ENCODE data around the gene AUH.

- RRBS, 2 experiments: no CpG with 5 or more reads among the region's 2 CpGs
These were observed 26.0 kb upstream of the SEMA4D start for GRCh38 chr9:89523915-89524259.

DNA sequence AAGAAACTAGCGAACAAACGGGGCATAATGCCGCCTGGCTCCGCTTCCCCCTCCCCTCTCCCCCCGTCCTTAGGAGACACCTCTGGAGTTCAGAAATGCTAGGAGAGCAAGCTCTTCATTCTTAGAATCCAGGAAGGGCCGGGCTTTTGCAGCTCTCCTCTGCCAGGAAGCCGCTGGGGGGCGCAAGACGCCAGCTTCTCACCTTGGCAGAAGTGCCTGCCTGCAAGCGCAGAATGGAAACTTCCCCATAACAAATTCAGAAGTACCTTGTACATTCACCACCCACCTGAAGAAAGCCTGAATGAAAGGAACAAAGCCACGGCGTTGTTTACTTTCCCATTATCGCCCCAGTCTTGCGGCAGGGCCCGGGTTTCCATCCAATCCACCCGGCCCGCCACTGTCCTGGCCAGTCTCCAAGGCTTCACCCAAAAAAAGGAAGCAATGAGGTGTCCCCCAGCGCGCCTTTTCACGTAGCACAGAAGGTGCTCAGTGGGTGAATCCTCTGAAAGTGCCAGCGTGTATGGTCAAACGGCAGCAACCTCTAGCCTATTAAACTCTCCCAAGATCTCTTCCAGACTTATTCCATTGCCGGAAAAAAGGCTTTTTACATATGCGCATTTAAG, 1.7 kb upstream of the GADD45G start:
- RRBS, 2 experiments: no CpG with 5 or more reads among the region's 24 CpGs

GRCh38 chr9:89669361-89669899, 64.6 kb downstream of the GADD45G start:
- RRBS, 2 experiments: no CpG with 5 or more reads among the region's 7 CpGs

DNA sequence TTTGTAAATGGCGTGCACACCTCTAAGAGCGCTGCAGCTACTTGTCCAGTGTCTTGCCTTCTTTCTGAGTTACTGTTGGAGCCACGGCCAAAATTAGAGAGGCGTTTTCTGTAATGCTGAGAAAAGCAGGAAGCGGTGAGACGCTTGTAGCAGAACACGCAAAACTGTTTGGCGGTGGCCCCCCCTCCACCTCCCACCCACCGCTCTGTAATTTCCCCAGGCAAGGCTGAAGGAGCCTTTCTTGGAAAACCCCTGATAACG, 96.4 kb downstream of the GADD45G start:
- RRBS, 2 experiments: no CpG with 5 or more reads among the region's 10 CpGs

DNA sequence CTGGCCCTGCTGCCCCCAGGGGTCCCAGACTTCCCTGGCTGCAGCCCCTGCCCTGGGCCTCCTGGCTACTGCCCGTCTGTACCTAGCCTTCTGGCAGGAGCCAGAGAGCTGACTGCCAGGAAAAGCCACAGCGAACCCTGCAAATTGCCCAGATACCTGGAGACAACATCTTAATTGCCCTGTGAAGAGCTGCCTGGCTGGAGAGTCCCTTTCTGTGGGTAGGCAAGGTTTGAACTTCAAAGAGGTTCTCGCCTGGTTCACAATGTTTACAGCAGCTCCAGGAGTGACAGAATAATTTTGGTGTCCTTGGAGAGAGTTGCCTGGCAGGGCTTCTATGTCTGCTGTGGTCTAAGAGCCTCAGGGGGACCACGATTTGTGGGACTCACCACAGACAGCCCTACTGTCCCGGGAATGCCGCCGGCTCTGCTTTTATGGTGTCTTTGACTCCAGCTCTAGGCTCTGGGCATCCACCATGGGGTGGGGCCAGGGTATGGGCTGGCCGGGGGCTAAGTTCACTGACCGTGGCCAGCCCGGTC, 139.2 kb downstream of the GADD45G start:
- RRBS, 2 experiments: 43 to 93% methylated on average over 1 to 2 of the region's 10 CpGs

DNA sequence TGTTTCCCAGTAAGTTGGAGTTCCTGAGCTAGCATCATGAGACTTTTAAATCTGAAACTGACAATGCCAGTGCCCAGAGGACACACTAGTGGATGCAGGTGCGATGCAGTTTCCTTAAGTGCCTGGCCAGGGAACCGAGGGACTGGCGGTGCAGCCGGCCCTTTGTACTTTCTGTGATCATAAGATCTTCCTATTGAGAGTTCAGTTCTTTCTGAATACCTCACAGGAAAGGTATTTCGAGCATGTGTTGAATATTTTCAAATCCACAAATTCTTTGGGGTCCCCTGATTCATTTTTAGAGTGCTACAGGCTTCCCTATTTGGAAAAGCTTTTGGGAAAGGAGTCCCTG, 281.4 kb downstream of the GADD45G start:
- RRBS, 2 experiments: no CpG with 5 or more reads among the region's 5 CpGs

DNA sequence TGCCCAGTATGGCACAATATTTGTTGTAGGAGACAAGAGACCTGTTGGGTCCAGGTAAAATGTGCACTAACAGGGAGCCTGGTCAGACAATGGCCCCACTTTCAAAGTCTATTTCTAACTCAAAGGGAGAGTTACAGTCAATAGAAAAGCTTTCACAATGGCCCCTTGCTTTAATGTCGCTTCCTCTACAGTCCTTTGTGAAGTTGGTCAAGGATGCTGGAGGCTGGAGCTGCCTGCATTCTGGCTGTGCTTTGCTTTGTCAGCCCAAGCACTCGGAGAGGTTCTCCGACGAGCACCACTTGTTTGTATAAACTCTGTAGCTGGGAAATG, 330.1 kb downstream of the GADD45G start:
- RRBS, 2 experiments: no CpG with 5 or more reads among the region's 4 CpGs

- RRBS, 2 experiments: no CpG with 5 or more reads among the region's 8 CpGs
These were observed 37.2 kb downstream of the SYK start for GRCh38 chr9:90838729-90839359.

DNA sequence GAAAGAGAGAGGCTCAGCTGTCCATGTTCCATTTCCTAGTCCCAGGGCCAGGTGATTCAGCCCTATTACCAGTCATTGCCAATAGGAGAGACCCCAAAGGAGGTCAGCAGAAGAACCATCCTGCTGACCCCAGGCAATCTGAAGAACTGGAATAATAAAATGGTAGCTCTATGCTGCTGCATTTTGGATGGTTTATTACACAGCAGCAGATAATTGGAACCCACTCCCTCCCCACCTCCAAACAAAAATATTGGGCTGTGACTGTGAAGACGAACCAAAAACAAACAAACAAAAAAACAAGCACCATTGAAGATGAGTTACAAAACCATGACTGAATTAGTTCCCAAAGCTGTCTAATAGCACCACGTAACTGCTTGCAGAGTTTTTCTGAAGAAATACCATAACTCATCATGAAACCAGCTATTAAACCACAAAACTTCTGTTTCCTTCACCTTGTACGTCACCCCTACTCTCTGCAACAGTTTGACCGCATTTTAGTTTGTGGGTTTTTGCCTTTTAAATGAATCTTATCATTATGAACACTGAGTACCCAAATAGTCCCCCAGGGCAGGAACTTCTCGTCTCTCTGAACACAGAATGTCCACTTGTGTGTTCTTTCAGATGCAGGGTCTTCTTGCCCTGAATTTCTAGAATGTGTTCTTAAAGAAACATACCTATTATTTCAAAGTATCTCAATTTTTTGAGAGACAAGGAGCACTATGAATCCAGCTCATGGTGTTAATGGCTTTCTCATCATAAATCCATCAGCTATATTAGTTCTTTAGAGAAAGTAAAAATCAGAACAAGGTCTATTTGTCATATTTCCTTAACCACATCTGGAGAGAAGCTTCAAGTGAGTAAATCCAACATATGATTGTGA, 210.8 kb downstream of the AUH start:
- RRBS, 2 experiments: no CpG with 5 or more reads among the region's 5 CpGs

DNA sequence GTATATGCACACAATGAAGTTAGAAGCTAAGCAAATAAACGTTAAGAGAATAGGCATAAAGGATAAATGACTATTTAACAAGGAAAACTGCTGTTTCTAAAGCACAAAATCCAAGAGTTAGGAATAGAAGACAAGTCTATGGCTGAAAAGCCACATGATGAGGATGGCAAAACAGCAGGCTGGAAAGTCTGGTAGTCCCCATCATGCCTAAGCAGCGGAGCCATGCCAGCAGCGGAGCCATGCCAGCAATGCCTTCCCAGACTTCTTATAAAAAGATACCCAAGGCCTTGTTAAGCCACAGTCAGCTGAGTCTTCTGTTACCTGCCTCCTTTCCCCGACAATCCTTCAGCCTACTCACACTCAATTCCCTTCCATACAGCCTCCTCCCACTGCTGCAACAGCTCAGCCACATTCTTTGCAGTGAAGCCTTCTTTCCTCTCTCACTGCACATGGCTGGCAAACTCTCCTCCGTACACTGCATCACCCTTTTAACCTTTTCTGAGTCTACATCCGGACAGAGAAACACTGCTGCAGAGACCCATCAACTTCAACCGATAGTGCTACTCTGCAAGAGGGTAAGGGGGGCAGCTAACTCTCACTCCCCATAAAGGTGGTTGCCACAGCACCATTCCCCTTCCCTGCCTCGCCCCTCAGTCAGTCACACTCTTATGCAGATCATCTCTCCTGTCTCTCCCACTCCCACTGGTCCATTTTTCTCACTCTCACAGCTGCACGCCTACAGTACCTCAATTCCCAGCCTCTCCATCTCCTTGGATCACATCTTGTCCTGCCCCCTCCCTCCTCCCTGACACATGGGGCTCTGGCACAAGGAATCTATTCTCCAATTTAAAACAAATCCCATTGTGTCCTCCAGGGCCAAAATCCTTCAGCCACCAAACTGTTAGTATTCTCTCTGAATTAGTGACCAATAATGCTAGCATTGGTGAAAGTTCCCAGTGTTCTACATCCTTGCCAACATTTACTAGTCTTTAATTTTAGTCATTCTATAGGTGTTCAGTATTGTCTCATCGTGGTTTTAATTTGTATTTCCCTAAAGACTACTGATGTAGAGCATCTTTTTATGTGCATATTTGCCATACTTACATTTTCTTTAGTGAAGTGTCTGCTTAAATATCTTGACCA, 114.6 kb downstream of the AUH start:
- RRBS, 2 experiments: no CpG with 5 or more reads among the region's 10 CpGs

GRCh38 chr9:91361153-91362242, at the start of gene AUH:
Gene AUH (minus strand): TSS chr9:91361918.
- RRBS, 2 experiments: 2% methylated on average over 17 to 20 of the region's 89 CpGs

GRCh38 chr9:91395775-91396189, 27.9 kb downstream of the NFIL3 start:
- RRBS, 2 experiments: no CpG with 5 or more reads among the region's 3 CpGs

- RRBS, 2 experiments: no CpG with 5 or more reads among the region's 1 CpG
These were observed 81.0 kb upstream of the ROR2 start for GRCh38 chr9:92031043-92031469.

GRCh38 chr9:92074436-92075786, 40.3 kb downstream of the SPTLC1 start:
- RRBS, 2 experiments: no CpG with 5 or more reads among the region's 16 CpGs

- RRBS, 2 experiments: no CpG with 5 or more reads among the region's 8 CpGs
These were observed 28.4 kb downstream of the SPTLC1 start for GRCh38 chr9:92086703-92087271.

DNA sequence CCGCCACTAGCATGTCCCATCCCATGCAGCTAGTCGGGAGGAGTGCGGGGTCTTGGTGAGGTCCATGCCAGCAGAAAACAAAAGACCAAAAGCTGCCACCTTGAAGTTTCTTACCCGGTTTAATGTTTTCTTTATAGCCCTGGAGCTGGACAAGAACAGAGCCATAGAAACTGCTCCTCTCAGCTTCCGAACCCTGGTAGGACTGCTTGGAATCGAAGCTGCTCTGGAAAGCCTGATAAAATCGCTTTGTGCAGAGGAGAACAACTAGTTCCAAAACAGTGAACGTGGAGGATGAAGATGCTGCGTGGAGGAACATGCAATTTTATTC, 57.1 kb downstream of the IPPK start:
- RRBS, 2 experiments: no CpG with 5 or more reads among the region's 9 CpGs

DNA sequence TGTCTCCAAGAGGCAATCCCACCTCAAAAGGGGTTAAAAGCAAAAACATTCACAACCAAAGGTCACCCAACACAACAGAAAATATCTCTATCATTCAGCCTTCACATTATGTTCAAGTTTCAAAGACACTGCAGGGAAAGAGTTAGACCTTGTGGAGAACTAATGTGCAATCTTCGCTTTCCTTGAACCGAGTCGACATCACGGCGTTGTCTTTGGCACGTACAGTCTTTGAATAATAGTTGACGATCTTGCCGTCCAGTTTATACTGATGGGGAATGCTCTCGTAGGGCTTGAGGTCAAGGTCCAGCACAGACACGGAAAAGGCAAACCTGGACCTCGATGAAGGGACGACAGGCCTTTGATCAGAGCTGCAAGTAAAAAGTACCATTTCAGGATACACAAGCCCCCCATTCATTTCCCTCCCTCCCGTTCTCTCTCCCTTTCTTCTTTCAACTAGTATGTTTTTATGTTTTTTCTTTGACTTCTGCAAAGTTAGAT, 54.2 kb downstream of the IPPK start:
- RRBS, 2 experiments: no CpG with 5 or more reads among the region's 13 CpGs

- RRBS, 2 experiments: no CpG with 5 or more reads among the region's 4 CpGs
These were observed 35.6 kb downstream of the IPPK start for GRCh38 chr9:92634397-92634611.

GRCh38 chr9:92666006-92666299, 4.0 kb downstream of the IPPK start:
- RRBS, 2 experiments: no CpG with 5 or more reads among the region's 2 CpGs

GRCh38 chr9:92740037-92740461, 24.6 kb downstream of the BICD2 start:
- RRBS, 2 experiments: no CpG with 5 or more reads among the region's 4 CpGs